LNCaP clone FGC (cell line): ENCODE measurements around the genes KASH5, GFY and RCN3.

DNA sequence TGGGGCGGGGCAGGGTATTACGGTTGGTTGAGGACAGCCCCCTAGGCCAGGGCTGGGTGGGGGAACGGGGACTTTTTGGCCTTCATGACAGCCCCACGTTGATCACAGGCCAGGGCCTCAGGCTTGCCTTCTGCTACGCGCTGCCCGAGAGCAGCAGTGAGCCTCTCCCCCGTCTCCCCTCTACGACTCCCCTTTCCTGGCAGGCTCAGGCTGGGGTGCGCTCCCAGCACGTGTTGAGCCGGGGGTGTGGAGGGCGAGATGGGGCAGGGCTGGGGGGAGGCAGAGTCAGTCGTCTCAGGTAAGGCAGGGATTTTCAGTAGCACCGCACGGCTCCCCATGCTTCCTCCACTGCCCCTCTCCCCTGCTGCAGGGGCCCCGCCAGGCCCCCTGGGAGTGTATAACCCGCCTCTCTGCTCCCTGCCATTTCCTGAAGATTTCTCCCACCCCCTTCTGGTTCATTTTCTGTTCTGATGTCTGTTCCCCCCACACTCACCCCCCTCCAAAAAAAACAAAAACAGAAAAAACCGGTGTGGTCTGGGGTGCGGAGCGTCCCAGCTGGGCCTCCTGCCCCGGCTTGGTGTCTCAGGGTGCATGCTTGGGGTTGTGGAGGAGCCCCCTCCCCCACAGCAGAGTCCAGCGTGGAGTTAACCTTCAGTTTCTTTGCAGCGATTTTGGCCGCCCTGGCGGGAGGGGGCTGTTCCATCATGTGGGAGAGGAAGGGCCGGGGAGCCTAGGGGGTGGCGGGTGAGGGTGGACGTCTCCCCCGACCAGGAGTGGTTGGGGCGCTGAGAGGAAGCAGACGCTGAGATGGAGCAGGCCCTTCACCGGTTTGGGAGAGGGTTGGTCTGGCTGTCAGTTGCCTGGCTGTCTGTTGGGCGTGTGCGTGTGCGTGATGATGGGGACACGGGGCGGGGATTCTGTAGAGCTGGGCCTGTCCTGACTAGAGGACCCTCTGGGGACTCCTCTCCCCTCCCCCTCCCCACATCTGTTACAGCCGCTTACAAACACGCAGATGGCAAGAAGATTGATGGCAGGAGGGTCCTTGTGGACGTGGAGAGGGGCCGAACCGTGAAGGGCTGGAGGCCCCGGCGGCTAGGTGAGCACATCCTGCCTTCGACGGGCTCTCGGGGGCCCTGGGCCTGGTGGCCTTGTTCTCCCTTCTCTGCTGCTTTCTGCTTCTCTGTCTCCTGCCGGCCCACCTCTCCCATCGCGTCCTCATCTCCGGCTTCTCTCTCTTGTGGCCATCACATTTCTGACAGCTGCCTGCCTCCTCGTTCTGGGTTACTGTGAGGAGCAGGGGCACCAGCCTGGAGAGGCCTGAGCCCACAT lies 10.1 kb upstream of the LIN7B start:
- RRBS, 2 experiments: 92 to 95% methylated on average over 9 to 10 of the region's 53 CpGs

GRCh38 chr19:49148701-49149195 lies 6.4 kb downstream of the HRC start:
- RRBS, 2 experiments: 6 to 8% methylated on average over 1 of the region's 27 CpGs

GRCh38 chr19:49164925-49165769 lies 7.6 kb downstream of the TRPM4 start:
- RRBS, 2 experiments: no CpG with 5 or more reads among the region's 26 CpGs

DNA sequence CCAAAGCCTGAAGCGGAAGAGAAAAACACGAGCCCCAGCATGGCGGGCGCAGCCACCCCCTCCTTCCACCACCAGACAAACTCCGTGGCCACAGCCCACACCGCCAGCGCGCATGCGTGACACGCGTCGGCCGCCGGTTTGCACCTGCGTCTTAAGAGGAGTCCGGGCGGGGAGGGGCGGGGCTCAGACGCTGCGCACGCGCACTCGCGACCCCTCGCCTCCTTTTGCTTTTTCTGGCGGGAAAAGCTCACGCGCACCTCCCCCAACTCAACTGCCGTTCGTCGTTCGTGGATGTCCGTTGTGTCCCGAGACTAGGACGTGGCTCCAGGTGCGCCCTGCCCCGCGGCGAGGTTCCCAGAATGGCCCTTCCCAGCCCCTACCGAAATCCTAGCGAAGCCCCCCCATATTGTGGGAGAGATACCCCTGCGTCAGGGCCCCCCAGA lies at the start of gene KASH5:
KASH5 (plus strand) TSS at position 250 of the 443 bp plus-strand sequence.
- RRBS, 2 experiments: no CpG with 5 or more reads among the region's 42 CpGs

DNA sequence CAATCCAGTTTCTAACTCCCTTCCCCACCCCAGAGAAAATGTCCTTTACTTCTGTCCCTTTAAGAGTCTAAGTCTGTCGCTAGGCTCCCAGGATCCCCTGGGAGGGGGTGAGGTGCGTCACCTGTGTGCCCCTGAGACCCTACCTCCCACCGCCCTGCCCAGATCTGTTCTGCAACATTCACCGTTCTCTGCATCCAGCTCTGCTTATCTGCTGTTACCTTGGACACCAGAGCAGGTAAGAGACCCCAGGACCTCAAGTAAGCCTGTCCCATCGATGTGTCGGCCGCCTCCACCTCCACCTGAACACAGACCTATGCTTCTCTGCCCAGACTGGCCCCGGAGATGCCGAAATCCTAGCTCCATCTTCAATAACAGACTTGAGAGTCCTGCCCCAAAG lies at the start of gene GFY:
GFY (plus strand) TSS at position 134 of the 397 bp plus-strand sequence.
- RRBS, 2 experiments: no CpG with 5 or more reads among the region's 9 CpGs

DNA sequence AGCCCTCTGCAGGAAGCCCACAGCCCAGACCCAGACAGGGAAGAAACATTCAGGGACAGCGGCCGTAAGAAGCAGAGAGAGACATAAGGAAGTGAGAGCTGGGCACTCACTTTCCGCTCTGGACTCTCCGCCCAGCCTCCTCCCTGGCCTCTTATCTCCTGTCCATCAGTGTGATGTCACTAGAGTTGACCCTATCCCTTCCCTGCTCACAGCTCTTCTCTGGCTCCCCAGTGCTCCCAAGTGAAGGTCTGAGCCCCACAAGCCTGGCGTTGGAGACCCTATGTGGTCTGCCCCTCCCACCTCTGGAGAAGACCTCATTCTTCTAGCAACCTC lies 3.6 kb downstream of the PIH1D1 start:
- RRBS, 2 experiments: no CpG with 5 or more reads among the region's 5 CpGs

- RRBS, 2 experiments: no CpG with 5 or more reads among the region's 5 CpGs
These were observed 2.6 kb downstream of the RPS11 start for GRCh38 chr19:49498795-49499245.

- RRBS, 2 experiments: 57 to 65% methylated on average over 4 of the region's 31 CpGs
These were observed 2.6 kb upstream of the RCN3 start for GRCh38 chr19:49524899-49525952.

- RRBS, 2 experiments: no CpG with 5 or more reads among the region's 41 CpGs
These were observed at the start of gene RCN3 for GRCh38 chr19:49527605-49528110. Gene RCN3, plus strand, starts transcription at chr19:49528003.

DNA sequence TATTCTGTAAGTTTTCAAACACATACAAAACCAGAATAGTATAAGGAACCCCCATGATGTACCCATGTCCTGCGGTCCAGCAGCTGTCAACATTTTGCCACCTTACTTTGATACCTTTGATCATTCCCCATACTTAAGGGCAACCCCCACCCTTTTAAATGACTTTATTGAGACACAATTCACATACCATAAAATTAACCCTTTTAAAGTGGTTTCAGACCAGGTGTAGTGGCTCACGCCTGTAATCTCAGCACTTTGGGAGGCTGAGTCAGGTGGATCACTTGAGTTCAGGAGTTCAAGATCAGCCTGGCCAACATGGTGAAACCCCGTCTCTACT lies 19.0 kb downstream of the NOSIP start:
- RRBS, 2 experiments: no CpG with 5 or more reads among the region's 3 CpGs

- RRBS, 2 experiments: no CpG with 5 or more reads among the region's 17 CpGs
These were observed 23.0 kb downstream of the PRR12 start for GRCh38 chr19:49613929-49614487.

GRCh38 chr19:49650866-49651601 lies 9.0 kb downstream of the SCAF1 start:
- RRBS, 2 experiments: 95 to 97% methylated on average over 13 to 18 of the region's 47 CpGs

GRCh38 chr19:49713466-49713954 lies 22.6 kb downstream of the CPT1C start:
- RRBS, 2 experiments: no CpG with 5 or more reads among the region's 6 CpGs

- RRBS, 2 experiments: 91 to 95% methylated on average over 3 of the region's 22 CpGs
These were observed 10.2 kb downstream of the FUZ start for GRCh38 chr19:49802806-49803426.

GRCh38 chr19:49812599-49812990 lies 497 bp downstream of the FUZ start:
- RRBS, 2 experiments: no CpG with 5 or more reads among the region's 9 CpGs

- RRBS, 2 experiments: under 1 to 1% methylated on average over 37 of the region's 75 CpGs
These were observed 15.9 kb downstream of the PNKP start for GRCh38 chr19:49851375-49852025.

DNA sequence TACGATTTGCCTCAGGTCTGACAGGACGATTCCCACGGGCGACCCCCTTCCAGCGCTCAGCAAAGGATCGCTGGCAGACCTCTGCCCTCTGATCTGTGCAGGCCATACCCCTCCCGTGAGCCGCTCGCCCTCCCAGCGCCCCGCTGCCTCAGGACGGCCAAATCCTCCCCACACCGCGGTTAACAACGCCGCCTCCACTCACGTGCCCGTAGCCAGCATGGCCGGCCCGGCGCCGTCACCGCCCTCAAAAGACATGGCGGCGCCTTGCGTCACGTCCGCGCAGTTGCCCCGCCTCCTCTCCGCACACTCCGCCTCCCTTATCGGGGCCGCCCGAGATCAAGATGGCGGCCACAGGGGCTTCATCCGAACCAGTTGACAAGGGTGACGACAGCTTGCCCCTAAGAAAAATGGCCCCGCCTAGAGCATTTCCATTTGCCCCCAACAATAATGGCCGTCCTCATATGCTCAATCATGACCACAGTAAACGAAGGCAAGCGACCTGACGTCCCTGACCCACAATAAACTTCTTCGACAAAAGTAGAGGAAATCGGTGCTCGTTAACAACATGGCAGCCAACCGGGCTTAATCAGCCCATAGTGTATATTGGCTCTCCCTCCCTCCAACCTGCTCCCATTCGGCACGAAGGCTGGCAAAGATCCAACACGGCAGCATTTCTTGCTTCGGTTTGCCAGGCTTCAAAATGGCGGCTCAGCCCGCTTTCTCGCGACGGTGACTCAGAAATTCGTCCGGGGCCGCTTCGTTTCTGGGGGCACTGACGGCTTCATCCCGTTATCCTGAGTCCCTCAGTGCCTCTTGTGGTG lies 544 bp downstream of the AKT1S1 start:
- RRBS, 2 experiments: no CpG with 5 or more reads among the region's 62 CpGs

- RRBS, 2 experiments: no CpG with 5 or more reads among the region's 10 CpGs
These were observed 1.4 kb upstream of the ATF5 start for GRCh38 chr19:49927483-49928142.

GRCh38 chr19:49930082-49930375 lies 725 bp upstream of the NUP62 start:
- RRBS, 2 experiments: no CpG with 5 or more reads among the region's 11 CpGs

DNA sequence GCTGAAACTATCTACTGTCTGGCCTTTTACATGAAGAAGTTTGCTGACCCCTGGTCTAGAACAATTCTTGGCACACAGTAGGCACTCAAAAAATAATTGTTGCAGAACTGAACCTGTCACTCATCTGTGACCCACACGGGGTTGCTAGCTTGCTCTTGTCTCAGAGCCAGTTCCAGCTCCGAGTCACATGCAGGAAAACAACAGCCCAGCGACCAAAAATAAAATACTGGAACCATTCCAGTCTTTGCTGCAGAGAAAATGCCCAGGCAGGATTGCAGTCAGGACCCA lies 4.8 kb upstream of the MYH14 start:
- RRBS, 2 experiments: no CpG with 5 or more reads among the region's 3 CpGs